Upper lobe of left lung (tissue), 5 donors: ENCODE data around the gene IL12RB2.

DNA sequence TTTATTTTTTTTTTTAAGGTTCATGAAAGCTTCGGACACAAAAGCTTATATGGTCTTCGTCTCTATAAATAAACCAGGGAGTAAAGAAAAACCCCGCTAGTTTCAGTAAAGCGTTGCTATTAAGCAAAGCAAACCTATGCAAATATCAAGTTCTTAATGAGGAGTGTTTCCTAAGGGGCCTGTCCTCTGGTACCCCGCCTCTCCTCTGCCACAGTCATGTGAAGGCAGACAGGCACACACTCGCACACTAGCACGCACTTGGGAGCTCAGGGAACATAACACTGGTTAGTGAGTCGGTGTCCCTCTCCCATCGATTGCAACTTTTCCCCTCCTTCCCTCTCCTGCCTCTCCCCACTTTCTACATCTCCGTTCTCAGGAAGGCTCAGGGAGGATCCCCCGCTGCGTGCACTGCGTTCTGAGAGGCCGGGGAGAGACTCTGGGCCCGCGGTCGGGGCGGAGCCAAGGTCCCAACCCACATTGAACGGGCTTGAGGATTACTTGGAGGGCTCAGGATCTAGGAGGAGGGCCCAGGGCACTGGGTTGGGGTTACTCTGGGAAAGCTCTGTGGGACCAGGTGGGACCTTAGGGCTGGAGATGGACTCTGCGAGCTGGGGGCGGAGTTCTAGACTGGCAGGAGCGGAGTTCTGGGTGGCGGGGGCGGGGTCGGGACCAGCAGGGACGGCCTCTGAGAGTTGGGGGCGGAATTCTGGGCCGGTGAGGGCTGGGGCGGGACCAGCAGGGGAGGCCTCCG, 723 bp upstream of the LEPR start:
- PRO-cap, 2 experiments: peak in 2 of 2 experiments; most common plus-strand start position 211 of the sequence (in 1); most common minus-strand start position 410 of the sequence (in 1)
- RAMPAGE, long total RNA, 4 experiments: no peak in any of the 4 experiments

GRCh38 chr1:65421297-65421665, 813 bp downstream of the LEPR start:
- PRO-cap, 2 experiments: no peak in any of the 2 experiments
- RAMPAGE, long total RNA, 4 experiments: no peak in any of the 4 experiments

GRCh38 chr1:65812076-65812380, 19.3 kb downstream of the PDE4B start:
- PRO-cap, 2 experiments: no peak in any of the 2 experiments
- RAMPAGE, long total RNA, 4 experiments: no peak in any of the 4 experiments

DNA sequence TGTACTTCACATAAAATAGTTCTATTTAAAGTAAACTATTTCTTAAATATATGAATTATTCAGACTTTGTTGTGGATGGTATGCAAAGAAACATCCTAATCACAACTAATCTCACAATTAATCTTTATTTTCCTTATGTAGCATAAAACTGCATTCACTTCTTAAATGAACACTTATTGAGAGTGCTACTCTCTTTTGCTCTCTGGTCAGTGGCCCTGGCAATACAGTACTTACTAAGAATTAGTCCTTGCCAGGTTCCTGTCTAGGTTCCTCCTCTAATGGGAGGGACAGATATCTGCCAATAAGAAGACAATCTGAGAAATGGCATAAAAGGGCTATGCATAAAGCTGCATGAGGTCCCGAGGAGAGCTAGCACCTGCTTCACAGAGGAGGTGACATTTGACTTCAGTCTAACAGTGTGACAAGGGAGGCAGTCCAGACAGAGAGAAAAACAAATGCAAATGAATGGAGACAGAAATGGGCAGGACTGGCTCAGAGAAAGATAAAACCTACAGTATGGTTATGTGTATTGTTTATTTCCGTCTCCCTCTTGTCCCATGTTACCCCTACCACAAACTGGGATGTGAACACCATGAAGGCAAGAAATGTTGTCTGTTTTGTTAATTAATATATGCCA, 357.1 kb upstream of the SGIP1 start:
- PRO-cap, 2 experiments: no peak in any of the 2 experiments
- RAMPAGE, long total RNA, 4 experiments: no peak in any of the 4 experiments

DNA sequence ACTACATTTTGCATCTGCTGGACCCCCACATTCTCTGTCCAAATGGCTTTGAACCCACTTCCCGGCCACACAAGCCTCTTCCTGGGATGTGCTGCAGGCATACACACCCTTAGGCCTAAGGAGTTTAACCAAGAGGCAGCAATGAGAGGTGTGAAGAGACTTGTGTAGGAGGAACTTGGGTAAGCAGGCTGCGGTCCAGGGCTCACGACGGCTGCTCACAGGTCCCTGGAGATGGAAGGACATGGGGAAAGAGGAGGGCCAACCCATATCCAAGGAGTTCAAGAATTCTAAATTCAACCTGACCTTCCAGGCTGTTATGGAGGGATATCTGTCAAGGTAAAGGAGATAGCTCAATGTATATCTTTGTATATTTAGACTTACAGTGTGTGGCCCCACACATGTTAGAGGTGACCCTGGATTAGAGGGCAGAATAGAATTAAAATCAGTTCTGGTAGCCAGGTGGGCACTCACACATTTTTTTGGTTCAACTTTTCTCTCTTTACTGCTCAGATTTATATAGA, 196.6 kb upstream of the SGIP1 start:
- PRO-cap, 2 experiments: no peak in any of the 2 experiments
- RAMPAGE, long total RNA, 4 experiments: no peak in any of the 4 experiments

DNA sequence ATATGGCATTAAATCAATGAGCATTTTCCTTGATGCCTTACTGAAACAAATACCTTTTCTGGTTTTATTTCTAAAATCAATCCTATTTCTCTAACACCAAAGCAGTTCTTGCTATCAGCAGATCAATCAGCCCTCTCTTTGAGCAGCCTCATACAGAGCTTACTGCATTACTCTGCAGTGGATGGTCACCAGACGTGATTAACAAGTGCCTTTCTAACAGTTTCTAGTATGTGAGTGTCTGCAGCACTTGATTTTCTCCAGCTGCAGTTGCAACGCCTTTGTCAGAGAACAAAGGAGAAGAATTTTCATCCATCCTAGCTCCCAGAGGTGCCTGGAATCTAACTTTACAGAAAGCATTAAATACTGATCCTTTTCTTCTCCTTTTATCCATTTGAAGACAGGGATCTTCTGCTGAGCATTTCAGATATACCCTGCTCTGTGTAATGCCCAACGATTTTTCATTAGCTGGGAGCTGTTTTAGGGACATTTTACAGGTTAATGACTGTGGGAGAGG, 177.3 kb upstream of the SGIP1 start:
- PRO-cap, 2 experiments: no peak in any of the 2 experiments
- RAMPAGE, long total RNA, 4 experiments: no peak in any of the 4 experiments

- PRO-cap, 2 experiments: no peak in any of the 2 experiments
- RAMPAGE, long total RNA, 4 experiments: no peak in any of the 4 experiments
Measured at GRCh38 chr1:66388880-66389352, 145.0 kb upstream of the SGIP1 start.

- PRO-cap, 2 experiments: no peak in any of the 2 experiments
- RAMPAGE, long total RNA, 4 experiments: no peak in any of the 4 experiments
Measured at GRCh38 chr1:66445334-66446118, 88.4 kb upstream of the SGIP1 start.

DNA sequence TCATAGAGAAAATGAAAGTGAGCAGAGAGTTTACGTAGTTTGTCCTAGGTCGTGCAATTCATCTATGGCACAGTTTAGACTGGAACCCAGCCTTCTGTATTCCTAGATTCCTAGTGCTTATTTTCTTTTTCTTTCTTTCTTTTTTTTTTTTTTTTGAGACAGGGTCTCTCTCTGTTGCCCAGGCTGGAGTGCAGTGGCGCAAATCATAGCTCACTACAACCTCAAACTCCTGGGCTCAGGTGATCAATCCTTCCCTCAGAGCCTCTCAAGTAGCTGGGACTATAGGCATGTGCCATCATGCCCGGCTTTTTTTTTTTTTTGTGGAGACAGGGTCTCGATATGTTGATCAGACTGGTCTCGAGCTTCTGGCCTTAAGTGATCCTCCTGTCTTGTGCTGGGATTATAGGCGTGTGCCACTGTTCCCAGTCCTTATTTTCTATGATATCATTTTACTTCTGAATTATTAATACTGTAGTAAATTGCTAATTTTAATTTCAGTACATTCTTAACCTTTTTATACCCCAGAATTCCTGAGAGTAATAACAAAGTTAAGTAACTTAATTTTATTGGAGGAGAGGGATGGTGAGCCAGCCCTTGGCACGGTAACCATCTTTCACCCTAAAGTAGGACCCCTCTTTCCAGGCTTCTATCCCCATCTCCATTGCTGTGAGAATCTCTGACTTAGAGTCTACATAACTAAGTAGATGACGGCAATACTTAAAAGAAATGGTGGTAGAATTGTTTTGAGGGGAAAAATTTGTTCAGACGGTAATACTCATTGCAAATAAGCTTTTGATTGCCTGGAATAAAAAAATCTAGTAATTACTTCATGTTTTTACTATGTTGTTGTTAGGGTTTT, 9.7 kb downstream of the MIER1 start:
- PRO-cap, 2 experiments: no peak in any of the 2 experiments
- RAMPAGE, long total RNA, 4 experiments: no peak in any of the 4 experiments

DNA sequence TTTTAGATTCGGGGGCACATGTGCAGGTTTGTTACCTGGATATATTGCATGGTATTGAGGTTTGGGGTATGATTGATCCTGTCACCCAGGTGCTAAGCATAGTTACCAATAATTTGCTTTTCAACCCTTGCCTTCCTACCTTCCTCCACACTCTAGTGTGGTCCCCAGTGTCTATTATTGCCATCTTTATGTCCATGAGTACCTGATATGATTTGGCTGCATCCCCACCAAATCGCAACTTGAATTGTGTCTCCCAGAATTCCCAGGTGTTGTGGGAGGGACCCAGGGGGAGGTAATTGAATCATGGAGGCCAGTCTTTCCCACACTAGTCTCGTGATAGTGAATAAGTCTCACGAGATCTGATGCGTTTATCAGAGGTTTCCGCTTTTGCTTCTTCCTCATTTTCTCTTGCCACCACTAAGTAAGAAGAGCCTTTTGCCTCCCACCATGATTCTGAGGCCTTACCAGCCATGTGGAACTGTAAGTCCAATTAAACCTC, 41.0 kb downstream of the IL23R start:
- PRO-cap, 2 experiments: no peak in any of the 2 experiments
- RAMPAGE, long total RNA, 4 experiments: no peak in any of the 4 experiments

- PRO-cap, 2 experiments: no peak in any of the 2 experiments
- RAMPAGE, long total RNA, 4 experiments: no peak in any of the 4 experiments
Measured at GRCh38 chr1:67272584-67272783, 35.2 kb upstream of the IL12RB2 start.

GRCh38 chr1:67306980-67308281, at the start of gene IL12RB2:
Gene IL12RB2, plus strand, starts transcription at chr1:67307873.
- PRO-cap, 2 experiments: peak in 1 of 2 experiments; most common plus-strand start chr1:67307981 (in 1)
- RAMPAGE, long total RNA, 4 experiments: start-site peak on the plus strand in 2 of 4 experiments, at chr1:67307847-67307905 at its widest, 8 to 10 reads per replicate

DNA sequence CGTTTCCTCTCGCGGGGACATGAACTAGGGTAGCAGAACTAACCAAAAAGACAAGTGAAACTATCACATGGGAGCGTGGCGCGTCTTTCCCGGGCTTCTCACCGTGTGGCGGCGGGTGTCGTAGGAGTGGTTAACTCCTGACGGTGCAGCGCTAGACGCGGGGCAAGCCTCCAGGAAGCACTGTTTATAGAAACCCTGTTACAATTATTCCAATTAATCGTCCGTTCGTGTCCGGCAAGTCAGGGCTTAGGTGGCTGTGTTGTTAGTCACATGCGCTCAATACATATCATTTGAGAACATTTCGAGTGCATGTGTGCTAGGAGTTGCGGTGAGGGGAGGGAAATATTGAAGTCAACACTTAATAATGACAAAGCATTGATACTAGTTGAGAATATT, 780 bp upstream of the SERBP1 start:
- PRO-cap, 2 experiments: peak in 2 of 2 experiments; most common plus-strand start position 126 of the sequence (in 1); most common minus-strand start position 107 of the sequence (in 2)
- RAMPAGE, long total RNA, 4 experiments: no peak in any of the 4 experiments

GRCh38 chr1:67690295-67691570, 5.7 kb downstream of the GADD45A start:
- PRO-cap, 2 experiments: no peak in any of the 2 experiments
- RAMPAGE, long total RNA, 4 experiments: no peak in any of the 4 experiments

GRCh38 chr1:67710247-67710855, 25.4 kb downstream of the GADD45A start:
- PRO-cap, 2 experiments: no peak in any of the 2 experiments
- RAMPAGE, long total RNA, 4 experiments: no peak in any of the 4 experiments

- PRO-cap, 2 experiments: no peak in any of the 2 experiments
- RAMPAGE, long total RNA, 4 experiments: no peak in any of the 4 experiments
Measured at GRCh38 chr1:67717865-67718326, 32.9 kb downstream of the GADD45A start.

DNA sequence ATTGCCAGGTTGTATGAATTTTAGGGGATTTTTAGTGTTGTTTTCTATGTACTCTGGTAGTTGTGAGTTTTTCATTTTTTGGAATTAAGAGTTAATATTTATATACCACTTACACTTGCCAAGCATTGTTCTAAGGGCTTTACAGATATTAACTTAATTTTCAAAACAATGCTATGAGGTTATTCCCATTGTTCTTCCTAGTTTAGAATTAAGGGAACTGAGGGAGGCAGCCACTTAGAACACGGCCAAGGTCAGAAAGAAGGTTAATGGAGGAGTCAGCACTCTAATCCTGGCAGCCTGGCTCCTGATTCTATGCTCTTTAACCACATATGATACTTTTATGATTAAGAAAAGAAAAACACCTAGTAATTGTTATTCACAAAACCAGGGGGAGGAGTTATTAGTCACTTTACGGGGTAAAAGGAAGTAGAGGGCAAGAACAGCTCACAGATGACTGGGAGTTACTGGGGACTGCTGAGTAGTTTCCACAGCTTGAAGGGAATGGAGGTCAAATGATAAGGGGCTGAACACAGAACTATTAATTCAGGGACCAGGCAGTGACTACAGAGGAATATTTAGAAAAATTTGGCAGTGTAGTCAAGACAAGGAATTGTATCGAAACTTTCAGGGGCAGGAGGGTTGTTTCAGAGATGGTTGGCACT, 38.6 kb downstream of the GADD45A start:
- PRO-cap, 2 experiments: peak in 2 of 2 experiments; most common plus-strand start position 447 of the sequence (in 2)
- RAMPAGE, long total RNA, 4 experiments: no peak in any of the 4 experiments

DNA sequence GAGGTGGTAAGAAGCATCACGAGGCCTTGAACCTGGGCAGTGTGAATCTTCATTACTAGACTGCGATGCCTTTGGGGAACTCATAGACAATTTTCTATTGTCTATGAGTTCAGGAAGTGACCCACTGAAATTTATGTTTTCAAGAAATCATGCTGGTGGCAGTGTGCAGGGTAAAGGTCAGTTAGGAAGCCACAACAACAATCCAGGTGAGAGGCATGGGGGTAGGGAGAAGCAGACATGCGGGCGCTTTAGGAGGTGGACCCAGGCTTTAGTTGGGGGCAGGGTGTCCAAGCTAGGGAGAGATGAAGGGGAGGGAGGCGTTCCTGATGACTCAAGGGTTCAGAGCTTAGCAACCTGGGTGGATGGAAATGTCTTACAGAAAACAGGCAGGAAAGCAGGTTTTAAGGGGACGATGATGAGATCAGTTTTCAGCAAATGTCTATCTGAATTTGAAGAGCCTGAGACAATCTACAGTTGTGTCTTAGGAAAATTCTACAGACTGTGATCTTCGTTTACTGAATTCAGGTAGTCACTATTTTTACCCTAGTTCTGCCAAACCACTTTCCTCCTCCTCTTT, 14.3 kb downstream of the GNG12 start:
- PRO-cap, 2 experiments: no peak in any of the 2 experiments
- RAMPAGE, long total RNA, 4 experiments: no peak in any of the 4 experiments

GRCh38 chr1:68163283-68163730, 69.0 kb downstream of the WLS start:
- PRO-cap, 2 experiments: no peak in any of the 2 experiments
- RAMPAGE, long total RNA, 4 experiments: no peak in any of the 4 experiments

DNA sequence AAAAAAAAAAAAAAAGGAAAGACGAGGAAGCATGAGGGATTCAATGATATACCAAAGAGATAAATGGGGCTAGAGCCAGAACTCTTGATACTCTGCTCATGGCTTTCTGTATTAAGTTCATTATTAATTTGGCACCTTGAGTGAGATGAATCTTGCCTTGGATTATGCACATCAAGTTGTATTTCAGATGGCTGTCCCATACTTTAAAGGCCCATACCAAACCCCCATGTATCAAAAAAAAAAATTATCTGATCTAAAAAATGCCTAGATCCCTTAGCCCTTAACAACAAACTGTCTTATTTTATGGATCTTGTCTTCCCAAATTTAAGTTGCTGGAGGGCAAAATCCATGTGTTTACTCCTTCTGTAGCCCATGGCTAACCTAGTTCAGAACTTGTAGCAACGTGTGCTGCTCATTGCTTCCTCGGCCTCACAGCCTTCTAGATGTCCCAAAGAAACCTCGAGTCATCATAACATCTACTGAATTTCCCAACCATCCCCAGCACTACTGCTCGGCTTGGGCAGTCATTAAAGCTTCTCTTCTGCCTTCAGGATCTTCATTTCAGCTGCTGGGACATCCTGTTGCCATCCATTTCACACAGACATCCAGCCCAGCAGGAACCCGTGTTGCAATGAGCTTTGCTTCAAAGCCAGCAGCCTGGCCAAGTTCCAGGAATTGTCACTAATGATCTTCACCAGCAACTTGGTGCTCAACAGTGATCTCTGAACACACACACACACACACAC, 18.7 kb downstream of the WLS start:
- PRO-cap, 2 experiments: no peak in any of the 2 experiments
- RAMPAGE, long total RNA, 4 experiments: no peak in any of the 4 experiments